A172 (cell line): ENCODE data around the genes WDR59, CTRB1 and BCAR1.

DNA sequence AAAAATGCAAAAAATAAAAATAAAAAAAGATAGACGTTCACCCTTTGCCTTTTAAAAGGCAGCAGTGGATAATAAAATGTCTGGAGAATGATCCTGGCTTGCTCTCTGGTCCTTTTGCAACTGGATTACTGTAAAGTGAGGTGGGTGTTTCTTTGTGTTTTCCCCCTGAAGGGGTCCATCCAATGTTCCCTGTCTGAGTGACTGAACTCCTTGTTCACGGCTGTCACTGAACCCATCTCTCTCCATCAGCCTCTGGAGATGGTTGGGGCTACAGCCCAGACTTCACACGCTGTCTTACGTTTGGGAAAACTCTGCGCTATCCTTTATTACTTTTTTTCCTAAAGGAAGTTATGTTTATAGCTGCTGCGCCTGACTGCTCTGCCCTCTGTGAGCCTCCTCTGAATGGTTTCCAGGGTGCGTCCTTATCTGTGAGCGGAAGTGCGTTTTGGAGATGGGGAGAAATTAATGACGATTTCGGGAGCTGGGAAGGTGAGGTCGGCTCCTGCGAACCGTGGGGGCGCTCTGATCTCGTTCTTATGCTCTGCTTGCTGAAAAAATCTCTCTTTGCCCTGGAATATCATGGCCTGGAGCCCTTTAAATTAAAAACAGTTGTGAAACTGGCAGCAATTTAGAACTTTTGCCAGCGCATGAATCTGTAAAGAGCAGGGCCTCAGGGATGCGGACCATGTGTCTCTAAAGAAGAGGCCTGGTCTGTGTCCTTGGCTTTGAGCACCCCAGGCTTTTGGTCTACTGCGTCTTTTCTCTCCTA, 135.6 kb upstream of the ZFHX3 start:
- RAMPAGE, long total RNA, result no peak

DNA sequence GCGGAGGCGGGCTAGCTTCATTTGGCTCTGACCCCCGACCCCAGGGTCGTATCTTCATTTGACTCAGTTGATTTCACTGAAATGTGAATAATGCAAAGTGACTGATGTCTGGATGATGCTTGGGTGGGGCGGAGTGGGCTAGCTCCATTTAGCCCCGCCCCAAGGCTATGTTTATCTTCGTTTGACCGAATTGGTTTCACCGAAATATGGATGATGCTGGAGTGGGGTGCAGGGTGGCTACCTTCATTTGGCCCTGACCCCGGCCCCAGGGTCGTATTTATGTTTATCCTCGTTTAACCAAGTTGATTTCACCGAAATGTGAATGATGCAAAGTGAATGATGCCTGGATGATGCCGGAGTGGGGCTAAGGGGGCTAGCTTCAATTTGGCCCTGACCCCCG, 794 bp downstream of the PSMD7 start:
- RAMPAGE, long total RNA, result no peak

DNA sequence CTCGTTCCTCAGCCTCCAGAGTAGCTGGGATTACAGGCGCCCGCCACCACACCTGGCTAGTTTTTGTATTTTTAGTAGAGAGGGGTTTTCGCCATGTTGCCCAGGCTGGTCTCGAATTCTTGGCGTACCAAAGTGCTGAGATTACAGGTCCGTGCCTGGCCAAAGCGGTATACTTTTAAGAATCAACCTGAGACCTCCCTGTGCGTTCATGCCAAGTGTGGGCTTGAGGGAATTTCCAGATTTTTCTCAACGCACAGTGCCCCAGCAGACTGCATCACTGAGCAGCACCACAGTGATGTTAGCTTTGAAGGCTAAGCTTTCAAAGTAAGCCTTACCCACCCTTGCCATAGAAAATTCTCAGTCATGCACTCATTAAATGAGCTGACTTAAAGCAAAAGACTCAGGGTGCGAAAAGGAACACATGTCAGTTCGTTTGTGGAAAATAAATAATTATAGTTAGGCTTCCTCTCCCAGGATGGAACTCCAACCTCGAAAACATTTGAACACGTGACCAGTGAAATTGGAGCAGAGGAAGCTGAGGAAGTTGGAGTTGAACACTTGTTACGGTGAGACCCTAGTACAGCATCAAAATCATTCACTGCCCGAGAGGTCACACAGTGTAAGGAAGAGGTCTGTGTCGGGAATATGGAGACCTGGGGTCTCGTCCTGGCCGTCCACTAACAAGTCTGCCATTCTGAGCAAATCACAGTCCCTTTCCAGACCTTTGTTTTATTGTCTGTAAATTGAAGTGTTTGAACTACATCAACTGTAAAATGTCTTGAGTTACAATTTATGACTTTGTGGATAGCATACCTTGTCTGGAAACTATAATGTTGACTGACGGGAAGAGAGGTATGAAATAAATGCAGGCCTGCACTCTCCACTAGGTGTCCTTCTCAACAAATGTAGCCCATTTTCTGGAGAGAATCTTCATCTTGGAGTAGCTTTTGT, 7.5 kb downstream of the PSMD7 start:
- RAMPAGE, long total RNA, result no peak

DNA sequence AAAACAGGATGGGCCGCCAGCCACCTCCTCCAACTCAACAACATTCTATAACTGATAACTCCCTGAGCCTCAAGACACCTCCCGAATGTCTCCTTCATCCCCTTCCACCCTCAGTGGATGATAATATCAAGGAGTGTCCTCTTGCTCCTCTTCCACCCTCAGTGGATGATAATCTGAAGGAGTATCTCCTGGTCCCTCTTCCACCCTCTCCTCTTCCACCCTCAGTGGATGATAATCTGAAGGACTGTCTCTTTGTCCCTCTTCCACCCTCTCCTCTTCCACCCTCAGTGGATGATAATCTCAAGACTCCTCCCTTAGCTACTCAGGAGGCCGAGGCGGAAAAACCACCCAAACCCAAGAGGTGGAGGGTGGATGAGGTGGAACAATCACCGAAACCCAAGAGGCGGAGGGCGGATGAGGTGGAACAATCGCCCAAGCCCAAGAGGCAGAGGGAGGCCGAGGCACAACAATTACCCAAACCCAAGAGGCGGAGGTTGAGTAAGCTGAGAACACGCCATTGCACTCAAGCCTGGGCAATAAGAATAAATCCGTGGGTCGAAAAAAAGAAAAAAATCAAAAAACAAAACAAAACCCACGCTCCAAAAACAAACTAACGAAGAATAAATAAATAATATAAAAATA, 15.5 kb downstream of the NPIPB15 start:
- RAMPAGE, long total RNA, result no peak

DNA sequence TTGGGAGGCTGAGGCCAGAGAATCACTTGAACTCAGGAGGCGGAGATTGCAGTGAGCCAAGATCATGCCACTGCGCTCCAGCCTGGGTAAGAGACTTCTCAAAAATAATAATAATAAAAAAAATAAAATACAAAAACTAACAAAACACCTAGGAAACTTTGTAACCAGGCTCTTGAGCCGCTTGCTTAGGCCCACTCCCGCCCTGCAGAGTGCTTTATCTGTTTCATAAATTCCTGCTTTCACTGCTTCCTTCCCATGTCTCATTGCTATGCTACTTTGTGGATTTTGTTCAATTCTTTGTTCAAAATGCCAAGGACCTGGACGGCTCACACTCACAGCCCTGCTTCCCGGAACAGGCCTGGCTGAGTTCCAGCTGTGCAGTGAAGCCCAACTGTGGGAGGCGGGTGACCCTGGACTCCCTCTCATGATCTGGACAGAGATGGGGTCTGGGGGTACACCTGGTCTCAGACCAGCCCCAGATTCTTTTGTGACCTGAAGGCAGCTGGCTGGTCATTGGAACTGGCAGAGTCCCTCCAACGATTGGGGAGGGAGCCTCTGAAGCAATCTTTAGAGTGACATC, 20.3 kb downstream of the NPIPB15 start:
- RAMPAGE, long total RNA, result no peak

DNA sequence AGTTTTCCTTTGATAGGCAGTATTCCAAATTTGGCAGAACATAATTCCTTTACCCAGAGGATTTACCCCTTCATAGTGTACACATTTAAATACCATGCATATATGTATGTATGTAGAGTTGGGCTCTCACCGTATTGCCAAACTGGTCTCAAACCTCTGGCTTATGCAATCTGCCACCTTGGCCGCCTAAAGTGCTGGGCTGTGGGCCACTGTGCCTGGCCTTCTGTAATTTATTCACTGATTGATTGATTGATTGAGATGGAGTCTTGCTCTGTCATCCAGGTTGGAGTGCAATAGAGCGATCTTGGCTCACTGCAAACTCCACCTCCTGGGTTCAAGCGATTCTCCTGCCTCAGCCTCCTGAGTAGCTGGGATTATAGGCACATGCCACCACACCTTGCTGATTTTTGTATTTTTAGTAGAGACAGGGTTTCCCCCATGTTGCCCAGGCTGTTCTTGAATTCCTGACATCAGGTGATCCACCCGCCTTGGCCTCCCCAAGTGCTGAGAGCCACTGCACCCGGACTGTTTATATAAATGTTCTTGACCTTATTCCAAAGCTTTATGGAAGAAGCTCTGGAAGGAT, 14.9 kb downstream of the GLG1 start:
- RAMPAGE, long total RNA, result no peak

GRCh38 chr16:74607831-74608235, 919 bp upstream of the GLG1 start:
- RAMPAGE, long total RNA, result no peak

DNA sequence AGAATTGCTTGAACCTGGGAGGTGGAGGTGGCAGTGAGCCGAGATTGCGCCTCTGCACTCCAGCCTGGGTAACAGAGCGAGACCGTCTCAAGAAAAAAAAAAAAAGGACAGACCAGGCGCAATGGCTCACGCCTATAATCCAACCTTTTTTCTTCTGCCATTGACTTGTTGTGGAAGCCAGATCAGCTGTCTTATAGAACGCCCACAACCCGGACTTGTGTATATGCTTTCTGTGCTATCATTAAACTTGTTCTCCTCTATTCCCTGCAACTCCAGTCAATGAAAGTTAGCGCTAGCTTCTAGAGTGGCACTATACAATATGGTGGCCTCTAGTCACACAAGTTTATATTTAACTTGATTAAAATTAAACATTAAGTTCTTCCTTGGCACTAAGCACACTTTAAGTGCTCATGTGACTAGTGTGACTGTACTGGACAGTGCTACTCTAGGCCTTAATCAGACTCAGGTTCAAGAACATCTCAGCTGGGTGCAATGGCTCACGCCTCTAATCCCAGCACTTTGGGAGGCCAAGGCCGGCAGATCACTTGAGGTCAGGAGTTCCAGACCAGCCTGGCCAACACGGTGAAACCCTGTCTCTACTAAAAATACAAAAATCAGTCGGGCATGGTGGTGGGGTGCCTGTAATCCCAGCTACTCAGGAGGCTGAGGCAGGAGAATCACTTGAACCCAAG, 18.7 kb upstream of the GLG1 start:
- RAMPAGE, long total RNA, result no peak

DNA sequence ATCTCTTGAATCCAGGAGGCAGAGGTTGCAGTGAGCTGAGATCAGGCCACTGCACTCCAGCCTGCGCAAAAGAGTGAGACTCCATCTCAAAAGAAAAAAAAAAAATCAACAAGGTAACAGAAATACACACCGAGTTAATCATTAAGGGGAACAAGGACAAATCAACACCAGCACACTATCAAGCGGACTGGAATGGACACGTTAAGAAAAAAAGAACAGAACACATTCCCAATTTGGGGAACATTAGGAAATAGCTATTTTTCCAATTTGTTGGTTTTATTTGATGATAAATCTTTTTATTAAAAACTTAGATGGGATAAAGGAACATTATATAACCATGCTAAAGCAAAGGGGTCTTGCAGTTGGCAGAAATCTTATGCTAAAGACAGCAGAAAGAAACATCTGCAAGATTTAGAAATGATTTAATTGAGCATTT, 28.5 kb upstream of the GLG1 start:
- RAMPAGE, long total RNA, result no peak

- RAMPAGE, long total RNA, result no peak
Observed at GRCh38 chr16:74660959-74661800, 5.5 kb downstream of the RFWD3 start.

DNA sequence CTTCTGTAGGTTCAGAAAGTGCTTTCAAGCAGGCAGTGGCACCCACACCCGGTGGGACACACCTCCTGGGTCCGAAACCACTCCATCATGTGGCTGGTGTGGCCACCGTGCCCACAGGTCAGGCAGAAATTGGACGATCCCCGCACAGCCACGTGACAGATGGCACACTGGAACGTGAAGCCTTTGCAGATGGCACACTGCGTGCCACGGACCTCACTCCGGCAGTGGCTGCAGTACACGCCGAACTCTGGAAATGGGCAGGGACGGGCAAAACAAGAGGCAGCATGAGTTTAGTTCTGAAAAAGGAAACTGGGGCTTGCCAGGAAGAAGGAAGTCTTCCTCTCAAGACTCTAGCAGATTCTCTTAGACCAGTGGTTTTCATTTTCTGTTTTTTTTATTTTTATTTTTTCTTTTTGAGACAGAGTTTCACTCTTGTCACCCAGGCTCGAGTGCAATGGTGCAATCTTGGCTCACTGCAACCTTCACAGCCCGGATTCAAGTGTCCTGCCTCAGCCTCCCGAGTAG, 99.6 kb upstream of the FA2H start:
- RAMPAGE, long total RNA, result no peak

DNA sequence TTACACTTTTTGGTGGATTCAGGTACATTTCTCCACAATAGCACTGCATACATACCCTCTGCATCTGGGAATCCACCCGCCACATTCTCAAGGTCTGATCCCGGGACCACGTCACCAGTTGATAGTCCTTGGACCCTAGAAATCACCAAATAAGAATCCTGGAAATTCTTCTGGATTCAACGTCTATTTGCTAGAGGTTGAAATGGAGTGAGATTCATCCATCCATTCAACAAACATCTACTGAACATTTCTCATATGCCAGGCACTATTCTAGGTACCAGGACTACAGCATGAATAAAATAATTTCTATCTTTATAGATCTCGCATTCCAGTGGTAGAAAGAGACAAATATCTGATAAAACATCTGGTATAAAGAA, 67.1 kb downstream of the WDR59 start:
- RAMPAGE, long total RNA, result no peak

DNA sequence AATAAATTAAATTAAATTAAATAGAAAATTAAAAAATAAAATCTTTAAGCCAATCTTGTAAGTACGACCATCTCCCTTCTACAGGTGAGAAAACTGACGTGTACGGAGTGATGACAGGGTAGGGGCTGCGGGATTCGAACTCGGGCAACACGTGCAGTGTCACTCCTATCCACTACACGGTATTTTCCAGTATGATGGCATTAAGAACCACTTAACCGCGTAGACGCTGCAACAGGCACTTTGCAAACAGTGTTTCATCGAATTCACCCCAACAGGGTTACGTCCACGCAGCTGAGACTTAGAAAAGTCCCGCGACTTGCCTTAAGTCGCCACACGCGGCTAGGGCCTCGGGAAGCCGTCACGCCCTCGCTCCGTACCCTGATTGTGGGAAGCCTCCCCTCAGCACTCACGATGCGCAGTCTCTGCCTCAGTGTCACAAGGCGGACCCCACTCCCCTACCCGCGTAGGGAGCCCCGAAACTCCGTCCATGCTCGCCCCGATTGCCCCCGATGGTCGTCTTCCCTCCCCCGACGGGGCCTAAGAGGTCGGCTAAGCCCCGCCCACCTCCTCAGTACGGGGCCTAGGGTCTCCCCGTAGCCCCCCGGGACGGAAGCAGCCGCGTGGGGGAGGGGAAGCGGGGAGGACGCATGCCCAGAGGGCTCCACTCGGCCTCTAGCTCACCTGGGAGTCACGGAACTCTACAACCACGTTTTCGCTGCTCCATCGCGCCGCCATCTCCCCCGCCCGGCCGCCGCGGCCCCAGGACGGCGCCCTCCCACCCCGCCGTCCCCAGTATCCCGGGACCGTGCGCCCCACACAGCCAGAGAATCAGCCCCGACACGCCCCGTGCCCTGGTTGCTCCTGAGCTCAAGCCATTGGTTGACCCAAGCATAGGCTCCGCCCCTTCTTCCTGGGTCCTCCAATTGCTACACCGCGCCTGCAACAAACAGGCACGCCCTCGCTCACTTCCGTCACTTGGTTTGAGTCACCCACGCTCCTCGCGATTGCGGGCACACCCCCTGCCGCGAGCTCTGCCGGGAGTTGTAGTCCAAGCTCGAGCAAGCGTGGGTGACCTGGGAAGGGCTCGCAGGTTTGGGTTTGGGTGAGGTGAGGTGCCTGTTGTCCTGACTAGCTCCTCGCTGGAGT, at the start of gene WDR59:
TSS of gene WDR59 (minus strand) at position 841 of the 1,146 bp plus-strand sequence.
- RAMPAGE, long total RNA, result no peak

DNA sequence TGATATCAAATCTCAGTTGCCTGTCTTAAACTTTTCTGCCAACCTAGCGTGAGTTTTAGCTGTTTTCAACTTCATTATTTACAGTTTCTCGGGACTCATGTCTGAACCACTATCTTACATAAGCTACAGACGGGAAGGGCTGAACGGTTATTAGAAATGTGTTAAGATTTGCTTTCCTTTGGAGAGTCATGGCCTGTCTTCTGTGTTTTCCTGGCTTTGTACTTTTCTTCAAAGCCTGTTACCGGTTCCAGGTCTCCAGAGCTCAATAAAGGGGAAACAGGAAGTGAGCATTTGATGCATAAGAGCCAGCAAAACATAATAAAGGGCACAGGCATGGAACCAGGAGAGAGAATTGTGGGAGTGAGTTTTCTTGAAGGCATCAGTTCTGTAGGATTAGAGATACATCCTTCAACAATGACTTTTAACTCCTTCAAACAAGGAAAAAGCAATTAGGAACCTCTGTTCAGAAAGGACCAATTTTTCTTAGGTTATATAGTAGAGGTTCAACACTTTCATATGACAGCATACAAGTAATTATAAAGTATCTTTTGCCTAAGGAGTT, 13.9 kb downstream of the ZNRF1 start:
- RAMPAGE, long total RNA, result no peak

DNA sequence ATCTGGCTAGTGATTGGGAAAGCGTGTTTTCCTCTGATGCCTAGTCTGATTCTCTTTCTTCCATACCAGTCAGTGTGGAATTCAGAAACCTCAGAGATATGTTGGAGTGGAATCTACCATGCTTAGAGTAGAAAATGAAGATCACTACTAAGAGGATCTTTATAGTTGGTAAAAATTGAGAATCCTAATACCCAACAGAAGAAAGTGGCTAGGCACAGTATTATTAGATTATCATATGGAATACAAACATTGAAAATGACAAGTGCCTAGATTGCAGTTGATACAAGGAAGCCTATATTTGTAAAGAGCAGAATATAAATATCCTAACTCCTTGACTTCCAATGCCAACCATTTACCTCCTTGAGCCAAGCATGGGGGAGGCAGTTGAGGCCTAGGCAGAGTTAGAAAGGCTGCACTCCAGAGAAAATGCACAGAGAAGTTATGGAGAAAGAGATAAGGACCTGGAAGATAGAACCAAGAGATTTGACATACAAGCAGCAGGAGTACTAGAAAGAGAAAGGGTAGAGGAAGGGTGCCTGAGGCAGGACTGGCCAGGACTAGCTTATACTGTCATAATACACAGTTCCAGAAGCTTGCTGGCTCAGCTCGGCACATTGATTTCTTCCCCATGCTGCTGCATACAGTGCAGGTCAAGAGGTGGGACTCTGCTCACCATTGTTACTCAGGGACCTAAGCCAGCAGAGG, 33.1 kb downstream of the LDHD start:
- RAMPAGE, long total RNA, result no peak

DNA sequence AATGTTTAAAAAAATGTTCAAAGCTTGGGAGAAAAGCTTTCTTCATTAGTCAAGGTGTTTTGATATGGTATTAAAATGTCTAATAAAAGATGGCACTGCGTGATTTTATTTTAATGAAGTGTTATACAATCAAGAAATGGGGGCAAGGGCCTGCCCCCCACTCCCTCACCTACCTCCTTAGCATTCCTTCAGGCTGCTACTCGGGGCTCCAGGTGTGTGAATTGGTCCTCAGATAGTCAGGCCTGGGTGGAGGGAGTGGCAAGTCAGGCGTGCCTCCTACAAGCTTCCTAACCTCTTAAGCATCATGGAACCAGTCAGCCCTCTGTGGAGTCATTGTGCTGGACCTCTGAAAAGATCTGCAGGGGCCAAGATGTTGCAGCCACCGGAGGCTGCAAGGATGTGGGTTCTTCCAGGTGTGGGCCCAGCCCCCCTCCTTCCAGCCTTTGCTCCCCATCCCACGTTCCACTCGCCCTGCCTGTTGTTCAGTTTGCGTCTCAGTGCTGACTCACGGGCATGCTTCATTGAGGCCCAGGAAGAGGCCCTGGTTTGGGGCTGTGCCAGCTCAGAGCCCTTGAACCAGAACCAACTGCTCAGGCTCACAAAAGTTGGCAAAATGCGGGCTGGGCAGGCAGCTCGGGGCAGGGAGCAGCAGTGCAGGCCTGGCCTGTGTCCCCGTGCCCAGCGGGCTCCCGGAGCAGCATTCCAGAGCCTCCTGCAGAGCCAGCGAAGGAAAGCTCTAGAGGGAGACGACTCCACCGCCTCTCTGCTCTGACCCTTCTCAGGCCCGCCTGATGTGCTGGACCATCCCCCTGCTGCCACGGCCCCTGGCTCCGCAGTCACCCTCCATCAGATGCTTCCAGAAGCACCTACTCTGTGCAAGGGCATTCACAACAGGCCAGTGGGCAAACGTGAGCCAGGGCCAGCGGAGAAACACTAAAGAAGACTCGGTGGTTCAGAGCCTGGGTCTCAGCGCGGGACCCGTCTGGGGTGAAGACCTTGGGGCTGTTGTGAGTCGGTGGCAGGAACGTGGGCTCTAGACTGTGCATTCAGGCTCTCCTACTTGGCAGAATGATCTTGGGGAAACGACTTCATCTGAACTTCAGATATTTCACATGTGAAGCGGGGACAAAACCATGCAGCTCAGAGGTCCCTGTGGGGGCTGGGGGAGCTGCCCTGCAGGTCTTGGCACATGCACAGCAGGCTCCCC, 7.6 kb downstream of the LDHD start:
- RAMPAGE, long total RNA, result no peak

GRCh38 chr16:75218265-75219495, at the start of gene CTRB1:
Gene CTRB1 (plus strand): TSS chr16:75218988.
- RAMPAGE, long total RNA, result no peak

DNA sequence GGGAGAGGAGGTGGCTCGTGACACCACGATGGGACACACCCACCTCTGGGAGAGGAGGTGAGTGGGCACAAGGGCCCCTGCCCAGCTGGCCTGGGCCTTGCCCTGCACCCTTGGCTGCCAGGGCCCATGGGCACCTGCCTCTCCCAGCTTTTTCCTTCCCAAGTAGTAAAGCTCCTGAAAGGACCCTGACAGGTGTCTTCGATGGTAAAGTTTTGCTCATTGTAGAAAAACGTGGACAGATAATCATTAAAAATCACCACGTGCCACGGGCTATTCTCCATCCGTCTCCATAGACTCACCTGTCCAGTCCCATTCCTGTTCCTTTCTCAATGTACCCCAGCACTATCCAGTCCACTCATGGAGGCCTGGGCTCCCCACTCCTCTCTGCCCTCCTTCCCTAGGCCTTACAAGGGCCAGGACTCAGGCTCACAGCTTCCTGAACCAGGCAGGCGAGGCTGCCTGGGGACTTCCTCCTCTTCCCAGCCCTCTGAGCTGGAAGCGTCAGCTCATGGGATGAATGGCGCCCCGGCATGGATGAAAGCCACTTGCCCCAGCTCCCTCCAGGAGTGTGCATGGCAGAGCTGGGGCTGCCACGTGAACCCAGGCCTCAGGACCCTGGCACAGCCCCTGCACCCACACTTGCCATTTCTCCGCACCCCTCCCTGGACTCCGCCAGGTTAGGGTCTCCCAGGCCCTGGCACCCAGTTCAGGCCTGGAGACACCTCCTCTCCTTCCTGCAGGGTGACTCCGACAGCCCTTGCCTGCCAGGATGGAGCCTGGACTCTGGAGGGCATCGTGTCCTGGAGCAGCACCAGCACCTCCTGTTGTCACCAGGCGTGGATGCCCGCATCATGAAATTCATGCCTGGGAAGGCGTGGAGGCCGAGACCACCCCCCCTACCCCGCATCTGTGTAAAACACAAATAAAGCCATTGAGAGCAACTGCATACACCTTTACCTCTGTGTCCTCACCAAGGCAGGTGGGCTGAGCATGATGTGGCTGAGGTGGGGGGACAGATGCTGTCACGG, 8.8 kb downstream of the CTRB1 start:
- RAMPAGE, long total RNA, result no peak

DNA sequence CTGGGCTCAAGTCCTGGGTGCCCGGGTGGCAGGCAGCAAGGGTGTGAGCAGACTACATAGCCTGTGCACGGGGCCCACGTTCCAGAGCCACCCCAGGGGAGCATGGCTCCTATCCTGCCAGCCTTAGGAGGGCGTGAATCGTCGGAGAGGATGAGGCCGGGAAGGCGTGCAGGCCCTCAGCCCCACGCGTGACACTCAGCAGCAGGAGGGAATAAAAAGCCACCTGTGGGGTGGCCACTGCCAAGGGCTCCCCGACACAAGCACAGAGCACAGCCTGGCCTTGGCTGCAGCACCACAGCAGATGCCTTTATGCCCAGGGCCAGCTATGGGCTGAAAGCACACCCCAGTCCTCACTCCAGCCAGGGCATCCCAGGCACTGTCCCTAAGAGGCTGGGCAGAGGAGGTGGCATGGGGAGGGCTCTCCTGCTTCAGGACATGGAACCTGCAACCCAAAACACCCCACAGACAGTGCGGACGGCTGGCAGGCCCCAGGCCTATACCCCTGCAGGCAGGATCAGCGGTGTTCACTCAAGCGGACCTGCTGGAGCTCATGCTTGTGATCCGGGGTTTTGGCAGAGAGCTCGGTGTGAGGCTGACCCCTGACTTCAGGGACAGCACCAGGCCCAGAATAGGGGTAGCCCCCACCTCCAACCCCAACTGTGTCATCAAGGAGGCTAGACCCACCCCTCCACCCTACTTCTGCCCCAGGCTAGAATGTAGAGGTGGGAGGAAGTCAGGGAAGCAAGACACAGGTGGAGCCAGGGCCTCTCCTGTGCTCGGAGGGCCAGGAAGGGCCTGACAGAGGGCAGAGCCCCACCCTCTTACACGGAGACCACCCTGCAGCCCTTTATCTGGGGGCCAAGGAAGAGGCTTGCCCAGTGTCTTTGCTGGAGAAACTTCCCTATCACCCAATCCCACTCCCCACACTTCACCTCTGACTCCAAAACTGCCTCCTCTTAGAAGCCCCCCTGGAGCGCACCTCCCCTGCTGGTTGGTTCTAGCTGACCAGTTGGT, 2.5 kb downstream of the BCAR1 start:
- RAMPAGE, long total RNA, result no peak

GRCh38 chr16:75251588-75252148, at the start of gene BCAR1:
Gene BCAR1 (minus strand): TSS chr16:75251624.
- RAMPAGE, long total RNA, result no peak